Metastatic Liver Carcinoma in the Adrenal Gland (tissue), 2 donors: ENCODE measurements around the gene MTUS2.

- PRO-cap, 2 experiments = no peak in any of the 2 experiments
These were observed 52.6 kb downstream of the FLT3 start for GRCh38 chr13:28047839-28048100.

GRCh38 chr13:28214216-28214455 is 75.8 kb downstream of the PAN3 start:
- PRO-cap, 2 experiments = no peak in any of the 2 experiments

DNA sequence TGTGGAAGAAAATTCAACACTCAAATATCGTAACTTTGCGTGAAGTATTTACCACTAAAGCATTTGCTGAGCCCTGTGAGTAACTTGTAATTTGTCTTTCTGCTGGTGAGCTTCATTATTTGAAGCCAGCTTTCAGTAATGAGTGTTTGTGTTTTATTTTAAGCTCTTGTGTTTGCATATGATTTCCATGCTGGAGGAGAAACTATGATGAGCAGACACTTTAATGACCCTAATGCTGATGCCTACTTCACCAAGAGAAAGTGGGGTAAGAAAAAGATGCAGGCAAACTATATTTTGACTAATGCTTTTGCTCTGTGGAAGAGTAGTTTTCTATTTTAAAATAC is 128.8 kb downstream of the PAN3 start:
- PRO-cap, 2 experiments = no peak in any of the 2 experiments

- PRO-cap, 2 experiments = no peak in any of the 2 experiments
These were observed 22.4 kb upstream of the SLC46A3 start for GRCh38 chr13:28741185-28741513.

GRCh38 chr13:28819321-28820589 is at the start of gene MTUS2:
TSS of gene MTUS2 (plus strand) at chr13:28820339.
- PRO-cap, 2 experiments = no peak in any of the 2 experiments

DNA sequence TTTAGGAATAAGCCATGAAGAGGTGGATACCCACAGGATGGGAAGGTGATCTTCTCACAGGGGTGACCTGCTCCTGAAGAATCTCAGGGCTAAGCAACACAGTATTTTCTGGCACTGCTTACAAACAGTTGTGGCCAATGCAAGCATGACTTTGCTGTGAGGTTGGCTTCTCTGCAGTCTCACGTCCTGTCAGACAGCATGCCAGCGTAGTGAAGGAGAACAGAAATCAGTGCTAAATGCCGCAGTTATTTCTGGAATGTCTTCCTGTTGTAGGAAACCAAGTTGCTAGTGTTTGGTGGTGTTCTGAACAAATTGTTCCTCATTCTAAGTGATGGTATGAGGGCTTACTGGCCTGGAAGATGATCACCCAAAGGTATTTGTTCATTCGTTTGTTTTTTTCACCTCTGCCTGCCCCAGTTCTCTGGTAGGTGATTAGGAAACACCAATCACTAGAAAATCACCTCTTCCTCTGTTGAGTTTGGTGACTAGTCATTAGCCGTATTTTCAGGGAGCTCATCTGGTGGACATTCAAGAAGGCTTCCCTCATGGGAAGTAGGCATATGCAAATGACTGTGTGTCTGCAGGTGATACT is 320.2 kb downstream of the MTUS2 start:
- PRO-cap, 2 experiments = no peak in any of the 2 experiments

DNA sequence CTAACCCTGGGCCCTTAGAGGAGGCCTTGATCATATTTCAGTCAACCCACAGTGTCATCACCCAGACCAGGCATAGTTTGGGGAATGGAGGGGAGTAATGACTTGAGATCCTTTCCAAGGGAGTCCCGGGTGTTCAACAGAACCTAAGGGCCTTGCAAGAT is 160.2 kb downstream of the SLC7A1 start:
- PRO-cap, 2 experiments = no peak in any of the 2 experiments

- PRO-cap, 2 experiments = no peak in any of the 2 experiments
These were observed 83.4 kb downstream of the SLC7A1 start for GRCh38 chr13:29511582-29512907.

GRCh38 chr13:29543476-29543964 is 52.0 kb downstream of the SLC7A1 start:
- PRO-cap, 2 experiments = no peak in any of the 2 experiments

DNA sequence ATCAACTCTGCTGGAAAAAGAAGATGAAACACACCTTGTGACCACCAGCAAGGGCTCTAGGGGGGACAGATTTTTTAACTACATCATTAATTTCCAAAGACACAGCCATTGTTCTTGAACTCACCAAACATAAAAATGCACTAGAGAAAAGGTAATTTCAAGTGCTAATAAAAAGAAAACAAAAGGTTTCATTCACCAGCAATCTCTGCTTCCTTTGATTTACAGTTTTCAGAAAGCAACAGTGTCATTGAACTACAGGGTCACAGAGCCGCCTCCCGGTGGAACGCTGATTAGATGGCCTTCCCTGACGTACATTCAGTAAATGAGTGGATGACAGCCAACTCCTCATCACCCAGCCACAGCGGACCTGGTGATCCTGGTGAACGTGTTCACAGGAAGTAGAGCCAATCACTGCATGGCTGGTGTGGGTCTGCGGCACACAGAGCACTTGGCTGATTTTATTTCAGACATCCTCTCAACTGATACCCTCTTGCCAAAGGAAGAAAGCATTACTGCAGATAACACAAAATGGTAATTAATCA is 83.8 kb upstream of the SLC7A1 start:
- PRO-cap, 2 experiments = no peak in any of the 2 experiments

GRCh38 chr13:29785918-29786565 is 64.4 kb downstream of the UBL3 start:
- PRO-cap, 2 experiments = no peak in any of the 2 experiments

- PRO-cap, 2 experiments = no peak in any of the 2 experiments
These were observed 1.9 kb downstream of the UBL3 start for GRCh38 chr13:29848536-29848905.

- PRO-cap, 2 experiments = no peak in any of the 2 experiments
These were observed 15.5 kb upstream of the UBL3 start for GRCh38 chr13:29865811-29866404.

DNA sequence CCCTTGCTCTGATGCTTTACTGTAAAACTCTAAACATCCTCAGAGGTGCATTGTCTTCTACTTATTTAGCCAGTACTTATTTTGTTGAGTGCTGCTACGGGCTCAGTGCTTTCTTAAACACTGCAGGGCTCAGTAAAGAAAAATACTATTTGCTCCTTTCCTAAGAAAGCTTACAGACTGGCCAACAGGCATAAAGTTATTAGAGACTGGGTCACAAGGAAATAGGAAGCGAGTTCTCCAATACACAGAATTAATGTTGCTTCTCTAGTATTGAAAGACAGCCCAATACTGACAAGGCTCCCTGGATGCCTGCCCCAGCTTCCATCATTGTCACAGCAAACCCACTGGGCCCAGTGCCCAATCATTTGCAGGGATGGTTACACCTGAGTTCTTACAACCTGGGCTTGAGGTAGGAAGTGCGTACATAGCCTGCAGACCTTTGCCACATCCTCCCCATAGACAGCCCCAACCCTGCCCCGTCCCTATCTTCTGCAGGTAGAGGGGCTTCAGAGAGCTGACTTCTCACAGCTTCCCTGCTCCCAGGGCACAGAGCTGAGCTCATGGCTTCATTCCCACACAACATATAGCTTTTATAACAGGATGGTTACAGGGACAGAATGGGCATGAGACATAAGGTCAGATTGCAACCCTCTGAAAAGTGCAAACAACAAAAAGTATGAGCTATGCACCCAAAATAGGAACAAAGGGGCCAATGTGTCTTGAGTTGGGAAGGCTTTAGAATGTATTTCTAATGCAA is 108.0 kb upstream of the UBL3 start:
- PRO-cap, 2 experiments = no peak in any of the 2 experiments

DNA sequence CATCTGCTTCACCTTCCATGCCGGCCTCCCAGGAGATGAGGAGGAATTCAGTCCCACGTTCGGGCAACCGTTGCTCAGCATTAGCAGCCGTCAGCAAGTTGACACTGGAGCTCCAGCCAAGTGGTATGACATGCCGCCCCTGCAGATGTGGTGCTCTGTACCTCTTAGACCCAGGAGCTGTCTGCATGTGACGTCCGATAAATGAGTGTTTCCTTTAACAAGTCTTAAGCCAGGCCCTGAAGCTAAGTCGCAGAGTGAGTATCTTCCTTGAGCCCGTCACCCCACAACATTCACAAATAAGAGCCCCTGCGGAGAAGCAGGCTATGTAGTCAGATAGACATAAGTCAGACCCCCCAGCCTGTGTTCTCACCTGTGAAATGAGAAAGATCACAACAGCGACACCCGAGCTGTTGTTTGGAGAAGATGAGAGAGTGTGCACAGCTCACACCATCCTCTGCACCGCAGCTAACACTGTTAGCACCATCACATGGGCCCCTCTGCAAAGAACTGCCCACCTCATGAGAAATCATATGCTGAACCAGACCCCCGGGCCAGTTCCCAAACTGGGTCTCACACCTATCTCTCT is 150.2 kb downstream of the KATNAL1 start:
- PRO-cap, 2 experiments = no peak in any of the 2 experiments

- PRO-cap, 2 experiments = no peak in any of the 2 experiments
These were observed 382 bp upstream of the KATNAL1 start for GRCh38 chr13:30307781-30308084.

- PRO-cap, 2 experiments = no peak in any of the 2 experiments
These were observed 34.7 kb upstream of the KATNAL1 start for GRCh38 chr13:30341786-30342783.

DNA sequence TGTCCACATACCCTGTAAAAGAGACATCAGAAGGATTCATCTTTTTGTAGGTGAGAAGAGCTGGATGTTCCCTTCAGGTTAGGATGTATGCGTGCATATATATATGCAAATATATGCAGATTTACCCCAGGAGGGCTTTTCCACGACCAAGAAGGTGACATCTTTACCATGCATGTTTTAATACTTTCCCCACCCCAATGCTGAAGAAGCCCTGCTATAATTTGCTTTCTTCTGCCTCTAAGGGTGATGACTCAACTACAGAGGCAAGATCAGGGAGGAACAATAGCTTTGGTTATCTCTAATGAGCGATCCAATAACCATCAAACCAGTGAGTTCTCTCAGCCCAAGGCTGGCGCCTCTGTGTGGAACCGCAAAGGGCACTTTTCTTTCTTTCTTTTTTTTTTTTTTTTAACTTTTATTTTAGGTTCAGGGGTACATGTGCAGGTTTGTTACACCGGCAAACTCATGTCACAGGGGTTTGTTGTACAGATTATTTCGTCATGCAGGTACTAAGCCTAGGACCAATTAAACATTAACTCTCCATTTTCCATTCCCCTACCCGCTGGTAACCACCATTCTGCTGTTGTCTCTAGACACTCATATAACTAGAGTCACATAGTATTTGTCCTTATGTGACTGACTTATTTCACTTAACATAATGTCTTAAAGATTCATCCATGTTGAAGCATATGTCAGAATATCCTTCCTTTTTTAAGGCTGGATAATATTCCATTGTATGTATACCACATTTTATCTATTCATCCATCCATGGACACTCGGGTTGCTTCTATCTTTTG is 25.7 kb upstream of the UBE2L5 start:
- PRO-cap, 2 experiments = peak in 1 of 2 experiments; most common minus-strand start position 470 of the sequence (in 1)

DNA sequence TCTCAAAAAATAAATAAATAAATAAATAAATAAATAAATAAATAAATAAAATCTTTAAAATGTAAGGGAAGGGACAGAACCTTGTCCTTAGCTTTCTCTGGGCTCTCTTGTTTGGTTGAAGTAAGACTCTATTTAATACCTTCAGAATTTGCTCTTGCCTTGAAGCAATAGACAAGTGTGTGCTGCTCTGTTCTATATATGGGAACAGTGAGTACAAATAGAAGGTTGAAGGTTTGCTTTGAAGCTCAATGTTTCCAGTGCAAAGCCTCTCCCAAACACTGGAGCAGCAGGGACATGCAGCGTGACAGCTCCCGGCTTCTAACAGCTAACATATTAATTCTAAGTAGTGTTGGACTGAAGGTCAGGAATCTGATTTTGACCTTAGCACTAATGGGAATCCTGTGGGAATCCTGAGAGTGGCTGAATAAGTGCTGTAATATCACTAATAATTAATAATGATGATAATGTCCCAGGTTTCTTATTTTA is 16.9 kb upstream of the UBE2L5 start:
- PRO-cap, 2 experiments = peak in 2 of 2 experiments; most common plus-strand start position 274 of the sequence (in 1); most common minus-strand start position 280 of the sequence (in 1)

DNA sequence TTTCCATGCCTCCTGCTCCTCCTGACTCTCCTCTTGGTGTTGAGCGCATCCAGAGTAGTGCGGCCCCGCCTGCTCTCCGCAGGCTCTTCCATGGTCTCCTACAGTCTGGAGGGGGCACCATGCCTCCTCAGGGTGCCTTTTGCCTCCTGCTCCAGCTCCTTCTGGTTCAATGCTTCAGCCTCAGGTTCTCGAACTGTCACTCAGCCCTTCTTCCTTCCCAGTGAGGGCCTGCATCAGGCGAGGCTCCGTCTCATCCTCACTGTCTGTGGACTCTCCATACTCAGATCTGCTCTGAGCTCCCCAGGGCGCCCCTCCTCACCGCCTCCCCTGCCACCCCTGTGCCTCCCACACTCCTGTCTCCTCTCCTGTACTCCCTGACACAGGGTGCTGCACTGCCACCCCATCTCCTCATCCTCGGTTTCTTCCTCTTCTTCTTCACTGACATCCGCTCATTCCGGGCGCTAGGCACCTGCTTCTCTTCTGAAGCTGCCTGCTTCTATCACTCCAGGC is 75.6 kb upstream of the USPL1 start:
- PRO-cap, 2 experiments = no peak in any of the 2 experiments